Peripheral blood mononuclear cell (primary cell): Measurements from ENCODE around the genes IL22RA2 and OLIG3.

DNA sequence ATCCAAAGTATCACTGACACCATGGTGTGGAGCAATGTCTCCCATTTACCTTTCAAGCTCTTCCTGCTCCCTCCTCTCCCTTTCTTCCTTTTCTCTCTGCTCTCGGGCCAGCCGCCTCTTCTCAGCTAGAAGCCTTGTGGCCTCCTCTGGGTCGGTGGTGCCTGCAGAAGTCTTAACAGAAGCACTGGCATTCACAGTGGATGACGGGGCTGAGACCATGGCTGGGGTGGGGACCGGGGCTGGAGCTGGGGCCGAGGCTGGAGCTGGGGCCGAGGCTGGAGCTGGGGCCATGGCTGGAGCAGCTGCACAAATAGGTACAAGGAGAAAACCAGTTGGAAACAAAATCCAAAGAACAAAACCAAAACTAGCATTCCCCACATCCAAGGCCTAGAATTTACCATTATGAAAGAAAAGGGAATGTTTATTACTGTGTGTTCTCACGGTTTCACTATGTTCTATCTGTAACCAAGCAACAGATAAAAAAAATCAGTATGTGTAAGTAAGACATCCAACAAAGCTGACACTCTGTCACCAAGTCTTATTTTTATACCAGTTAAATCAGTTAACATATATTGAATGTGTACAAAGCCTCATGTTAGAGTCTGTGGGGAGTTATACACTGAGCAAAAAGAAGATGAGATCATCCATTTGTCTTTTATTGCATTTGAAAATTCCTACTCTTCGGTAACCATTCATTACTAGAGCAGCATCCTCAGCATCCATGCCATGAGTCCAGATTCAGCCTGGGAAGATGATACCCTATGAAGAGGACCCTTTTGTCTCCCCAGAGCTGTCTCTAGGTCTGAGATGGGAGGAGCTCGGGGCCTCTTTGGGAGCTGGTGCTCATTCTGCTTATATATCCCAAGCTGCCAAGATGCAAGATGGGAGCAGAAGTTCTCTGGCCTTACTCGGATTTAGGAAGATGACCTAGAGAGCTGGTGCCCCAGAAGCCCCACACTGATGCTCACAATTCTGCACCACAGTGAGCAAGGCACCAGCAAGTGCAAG is 73.1 kb upstream of the BCLAF1 start:
- PRO-cap, 8 experiments = no peak in any of the 8 experiments

DNA sequence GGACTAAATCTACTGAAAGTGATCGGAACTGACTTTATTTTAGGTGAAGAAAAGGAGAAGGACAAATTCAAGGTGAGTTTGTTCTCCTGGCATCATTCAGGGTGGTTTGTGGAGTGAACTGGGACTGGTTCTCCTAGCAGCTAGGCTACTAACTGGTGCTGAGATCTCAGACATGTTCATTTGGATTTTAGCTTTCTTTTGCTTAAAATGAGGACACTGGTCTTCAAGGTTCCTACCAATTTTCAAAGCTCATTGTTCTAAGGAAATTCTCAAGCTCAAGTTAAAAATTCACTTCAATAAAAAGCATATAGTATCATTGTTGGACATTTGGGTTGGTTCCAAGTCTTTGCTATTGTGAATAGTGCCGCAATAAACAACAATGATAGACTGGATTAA is 101.1 kb upstream of the BCLAF1 start:
- PRO-cap, 8 experiments = no peak in any of the 8 experiments

DNA sequence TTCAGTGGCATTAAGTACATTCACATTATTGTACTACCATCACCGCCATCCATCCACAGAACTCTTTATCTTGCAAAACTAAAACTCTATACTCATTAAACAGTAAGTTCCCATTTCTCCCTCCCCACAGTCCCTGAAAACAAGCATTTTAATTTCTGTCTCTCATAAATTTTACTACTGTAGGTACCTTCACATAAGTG is 30.7 kb upstream of the MAP7 start:
- PRO-cap, 8 experiments = peak in 1 of 8 experiments; most common minus-strand start position 64 of the sequence (in 1)

- PRO-cap, 8 experiments = no peak in any of the 8 experiments
Observed at GRCh38 chr6:136610120-136610633, 60.0 kb upstream of the MAP7 start.

DNA sequence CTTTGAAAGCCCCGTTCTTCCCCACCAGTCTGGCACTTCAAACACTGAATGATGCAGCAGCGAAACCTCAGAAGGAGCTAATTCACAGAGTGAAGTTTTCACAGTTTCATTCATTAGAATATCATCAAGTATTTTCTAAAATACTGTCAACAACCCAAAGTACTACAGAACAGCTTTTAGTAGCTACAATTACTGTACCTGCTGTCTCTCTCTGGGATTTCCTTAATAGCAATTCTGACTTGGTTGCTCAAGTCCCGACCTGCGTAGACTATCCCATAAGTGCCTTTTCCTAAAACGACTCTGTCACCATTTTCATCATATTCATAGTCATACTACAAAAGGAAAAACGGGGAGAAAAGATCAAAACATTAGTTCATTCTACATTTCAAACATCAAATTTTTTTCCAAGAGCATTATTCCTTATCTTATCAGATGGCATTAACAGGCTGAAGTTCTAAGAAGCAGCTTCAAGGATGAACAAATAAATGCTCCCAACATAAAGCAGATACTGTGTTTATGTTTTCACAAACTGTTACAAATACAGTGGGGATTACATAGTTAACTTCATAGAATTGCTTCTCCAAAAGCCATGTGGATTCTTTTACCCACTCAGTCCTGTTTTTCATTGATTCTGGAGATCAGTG is 72.5 kb upstream of the MAP7 start:
- PRO-cap, 8 experiments = no peak in any of the 8 experiments

GRCh38 chr6:136700852-136701284 is 91.4 kb downstream of the MAP3K5 start:
- PRO-cap, 8 experiments = no peak in any of the 8 experiments

DNA sequence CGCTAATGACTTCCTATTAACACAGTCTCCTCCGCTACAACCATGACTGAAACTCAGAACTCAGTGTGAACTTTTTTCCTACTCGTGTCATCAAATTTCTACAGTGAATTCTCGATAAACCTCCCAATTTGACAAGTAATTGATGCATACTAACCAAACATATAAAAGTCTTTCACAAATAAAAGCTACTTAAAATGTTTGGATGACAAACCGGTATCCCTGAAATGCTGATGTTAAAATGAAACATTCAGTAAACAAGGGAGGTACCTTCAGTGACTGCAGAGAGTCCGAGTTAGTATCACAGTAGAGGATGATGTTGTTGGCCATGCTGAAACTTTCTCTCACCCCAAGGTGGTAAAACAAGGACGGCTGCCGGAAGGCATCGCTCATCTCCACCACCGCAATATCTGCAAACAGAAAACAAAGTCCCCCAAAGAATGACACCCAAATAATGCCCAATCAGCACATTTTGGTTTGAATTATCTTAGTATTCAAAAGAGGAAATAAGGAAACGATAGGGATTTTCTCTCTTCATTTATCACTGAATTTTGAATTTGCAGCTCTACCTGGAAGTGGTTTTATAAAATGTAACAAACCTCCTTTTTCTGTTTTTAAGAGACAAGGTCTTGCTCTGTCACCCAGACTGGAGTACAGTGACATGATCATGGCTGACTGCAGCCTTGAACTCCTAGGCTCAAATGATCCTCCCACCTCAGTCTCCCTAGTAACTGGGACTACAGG is 71.9 kb downstream of the MAP3K5 start:
- PRO-cap, 8 experiments = no peak in any of the 8 experiments

DNA sequence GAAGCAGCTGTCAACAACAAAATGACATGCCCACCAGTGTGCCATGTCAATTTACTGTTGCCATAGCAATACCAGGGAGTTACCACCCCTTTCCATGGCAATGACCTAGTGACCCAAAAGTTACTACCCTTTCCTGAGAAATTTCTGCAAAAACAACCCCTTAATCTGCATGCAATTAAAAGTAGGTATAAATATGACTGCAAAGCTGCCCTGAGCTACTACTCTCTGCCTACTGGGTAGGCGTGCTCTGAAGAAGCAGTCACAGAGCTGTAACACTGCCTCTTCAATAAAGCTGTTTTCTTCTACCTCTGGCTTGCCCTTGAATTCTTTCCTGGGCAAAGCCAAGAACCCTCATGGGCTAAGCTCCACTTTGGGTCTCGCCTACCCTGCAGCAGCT is 20.9 kb downstream of the MAP3K5 start:
- PRO-cap, 8 experiments = no peak in any of the 8 experiments

DNA sequence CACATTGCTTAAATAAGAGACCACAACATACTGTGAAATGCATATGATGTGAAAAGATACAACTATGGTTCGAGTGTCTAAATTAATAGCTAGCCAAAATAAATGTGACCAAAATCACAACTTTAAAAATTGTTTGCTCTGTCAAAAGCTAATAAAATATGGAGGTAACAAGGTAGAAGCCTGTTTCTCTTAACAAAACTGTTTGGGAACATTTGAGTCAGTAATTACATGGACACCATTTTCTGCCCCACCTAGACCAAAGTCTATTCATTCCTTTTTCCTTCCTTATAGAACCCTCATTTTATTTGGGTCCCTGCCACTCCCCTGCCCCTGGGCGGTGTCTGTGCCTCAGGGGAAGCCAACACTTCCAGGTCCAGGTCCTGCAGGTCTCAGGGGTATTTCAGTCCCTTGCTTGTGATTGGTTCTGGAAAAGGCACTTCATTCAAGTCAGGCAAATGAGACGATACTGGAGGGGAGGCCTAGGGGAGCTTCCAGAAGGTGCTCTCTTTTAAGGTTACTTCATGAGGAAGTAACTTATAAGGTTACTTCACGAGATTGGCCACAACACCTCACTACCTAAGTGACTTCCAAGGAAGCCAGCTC is 42.2 kb downstream of the SLC35D3 start:
- PRO-cap, 8 experiments = no peak in any of the 8 experiments

DNA sequence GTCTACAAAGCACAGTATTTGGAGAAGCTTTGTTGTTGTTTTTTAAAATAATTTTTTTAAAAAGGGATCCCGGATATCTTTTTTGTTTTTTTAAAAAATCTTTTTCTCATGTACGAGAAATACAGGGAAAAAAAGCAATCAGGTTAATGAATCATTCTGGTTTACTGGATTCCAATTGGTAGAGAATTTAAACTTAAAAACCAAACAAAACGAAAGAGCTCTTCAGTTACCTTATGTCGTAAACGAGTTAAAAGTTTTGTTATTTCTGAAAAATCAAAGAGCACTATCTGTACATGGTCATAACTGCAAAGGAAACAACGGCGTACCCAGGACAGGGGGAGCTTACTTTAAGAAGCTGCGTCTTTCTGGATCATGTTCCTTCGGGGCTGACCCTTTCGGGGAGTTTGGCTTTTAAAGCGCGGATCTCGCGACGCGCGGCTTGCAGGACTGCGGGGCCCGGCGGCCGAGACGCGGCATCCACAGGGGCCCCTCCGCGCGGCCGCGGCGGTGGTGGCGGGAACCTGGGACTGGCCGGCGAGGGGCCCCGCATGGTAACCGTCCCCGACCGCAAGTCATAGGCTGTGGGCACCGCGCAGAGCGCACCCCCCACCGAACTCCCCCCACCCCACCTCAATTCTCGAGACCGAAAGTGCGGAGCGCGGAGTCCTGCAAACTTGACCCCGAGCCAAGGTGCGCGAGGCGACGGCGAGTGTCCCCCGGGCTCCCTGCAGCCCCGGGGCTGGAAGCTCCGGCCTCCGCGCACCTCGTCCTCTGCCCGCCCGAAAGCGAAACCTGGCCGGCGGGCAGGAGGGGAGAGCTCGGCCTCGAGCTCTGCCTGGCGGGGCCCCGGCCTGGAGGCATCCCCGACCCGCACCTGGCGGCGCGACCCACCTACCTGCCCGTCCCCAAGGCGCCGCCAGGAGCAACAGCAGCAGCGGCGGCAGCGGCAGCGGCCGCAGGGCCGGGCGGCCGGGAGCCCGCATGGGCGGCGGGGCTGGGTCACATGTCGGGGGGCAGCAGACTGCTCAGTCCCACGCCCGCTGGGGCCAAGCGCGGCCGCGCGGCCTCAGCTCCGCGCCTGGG is 678 bp downstream of the IL20RA start:
- PRO-cap, 8 experiments = no peak in any of the 8 experiments

DNA sequence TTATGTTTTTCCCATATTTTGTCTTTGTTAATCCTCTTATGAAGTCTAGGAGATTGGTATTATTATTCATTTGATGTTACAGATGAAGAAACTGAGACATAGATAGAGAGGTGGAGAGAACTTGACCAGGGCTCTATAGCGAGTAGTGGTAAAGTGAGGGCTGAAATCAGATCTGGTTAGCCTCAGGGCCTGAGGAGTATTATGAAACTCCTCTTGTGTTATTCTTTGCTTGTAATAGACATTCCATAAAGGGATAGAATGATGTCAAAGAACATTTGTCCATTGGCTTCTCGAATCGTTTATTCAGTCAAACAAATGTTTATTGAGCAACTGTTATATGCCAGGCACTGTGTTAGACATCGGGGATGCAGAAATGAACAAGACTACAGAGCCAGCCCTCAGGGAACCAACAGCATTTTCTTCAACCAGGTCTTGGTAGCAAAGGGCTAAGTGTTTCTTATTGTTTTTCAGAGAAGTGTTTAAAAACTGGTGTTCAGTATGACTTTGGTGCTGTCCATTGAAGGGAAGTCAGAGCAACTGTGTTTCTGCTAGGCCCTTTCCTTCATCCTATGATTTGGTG is at the start of gene IL22RA2:
Gene IL22RA2, minus strand, starts transcription at position 154 of the 580 bp plus-strand sequence.
- PRO-cap, 8 experiments = no peak in any of the 8 experiments

DNA sequence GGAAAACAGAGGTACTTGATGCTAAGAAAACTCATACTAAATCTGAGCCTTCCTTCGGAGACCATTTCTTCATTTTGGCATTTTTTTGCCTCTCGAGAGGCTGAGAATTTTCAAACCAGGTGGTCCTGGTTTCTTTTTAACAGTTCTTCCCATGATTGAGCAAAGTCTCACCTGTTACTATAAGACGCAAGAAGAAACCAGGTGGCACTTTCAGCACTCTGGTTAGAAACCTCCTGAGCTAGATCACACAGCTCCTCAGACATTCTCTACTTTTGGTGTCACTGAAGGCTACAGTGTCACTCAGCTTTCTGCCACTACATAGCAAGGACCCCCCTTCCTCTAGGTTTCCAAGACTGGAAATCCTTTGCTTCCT is 7.3 kb downstream of the IFNGR1 start:
- PRO-cap, 8 experiments = peak in 5 of 8 experiments; most common minus-strand start position 263 of the sequence (in 3)

DNA sequence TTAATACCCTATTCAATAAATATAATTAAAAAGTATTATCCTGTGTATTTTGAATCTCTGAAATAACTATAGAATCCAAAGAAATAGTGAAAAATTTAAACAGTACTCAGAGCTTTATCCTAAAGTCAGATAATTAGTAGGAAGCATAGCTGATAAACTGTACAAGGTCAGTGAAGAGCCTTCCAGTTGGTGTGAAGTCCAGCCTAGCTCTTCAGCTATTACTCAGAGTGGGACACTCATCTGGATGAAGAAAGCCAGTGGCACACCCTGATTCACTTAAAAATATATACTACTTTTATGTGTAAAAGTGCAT is 3.1 kb downstream of the IFNGR1 start:
- PRO-cap, 8 experiments = no peak in any of the 8 experiments

DNA sequence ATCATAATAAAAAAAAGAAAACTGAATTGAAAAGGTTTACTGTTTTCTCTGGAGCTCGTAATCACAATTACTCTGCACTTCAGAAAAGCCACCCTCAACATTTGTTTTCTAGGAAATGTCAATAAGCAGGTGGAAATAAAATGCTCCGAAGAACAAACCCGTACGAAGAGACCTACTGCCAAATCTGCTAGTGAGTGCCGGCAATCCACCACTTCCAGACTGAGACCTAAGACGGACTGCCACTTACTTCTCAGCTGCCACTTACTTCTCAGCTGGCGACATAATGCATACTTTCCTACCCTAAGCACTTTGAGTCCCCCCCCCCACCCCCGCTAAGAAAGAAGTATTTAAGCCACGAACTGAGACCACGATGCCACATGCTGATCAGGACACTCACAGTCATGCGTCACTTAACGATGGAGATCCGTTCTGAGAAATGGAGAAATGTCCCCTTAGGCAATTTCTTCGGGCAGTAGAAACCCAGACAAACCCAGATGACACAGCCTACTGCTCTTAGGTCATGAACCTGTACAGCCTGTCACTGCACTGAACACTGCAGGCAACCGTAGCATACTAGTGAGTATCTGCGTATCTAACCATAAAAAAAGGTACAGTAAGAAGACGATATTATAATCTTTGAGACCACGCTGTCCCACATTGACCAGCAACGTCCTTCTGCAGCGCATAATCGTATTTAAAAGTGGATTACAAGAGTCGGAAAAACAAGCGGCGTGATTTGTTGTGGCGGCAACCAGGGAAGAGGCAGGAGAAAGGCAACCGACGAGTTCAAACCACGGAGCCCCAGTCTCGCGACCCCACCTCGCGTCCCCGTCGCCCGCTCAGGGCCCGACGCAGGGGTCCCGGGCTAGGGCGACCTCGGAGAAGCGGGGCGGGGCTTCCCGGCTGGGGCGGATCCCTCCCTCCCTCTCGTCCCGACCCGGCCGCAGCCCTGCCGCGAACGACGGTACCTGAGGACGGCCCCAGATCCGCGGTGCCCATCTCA is 609 bp downstream of the IFNGR1 start:
- PRO-cap, 8 experiments = peak in 8 of 8 experiments; most common plus-strand start position 376 of the sequence (in 8); most common minus-strand start position 218 of the sequence (in 4)

GRCh38 chr6:137341563-137342184 is 122.5 kb upstream of the IFNGR1 start:
- PRO-cap, 8 experiments = no peak in any of the 8 experiments

DNA sequence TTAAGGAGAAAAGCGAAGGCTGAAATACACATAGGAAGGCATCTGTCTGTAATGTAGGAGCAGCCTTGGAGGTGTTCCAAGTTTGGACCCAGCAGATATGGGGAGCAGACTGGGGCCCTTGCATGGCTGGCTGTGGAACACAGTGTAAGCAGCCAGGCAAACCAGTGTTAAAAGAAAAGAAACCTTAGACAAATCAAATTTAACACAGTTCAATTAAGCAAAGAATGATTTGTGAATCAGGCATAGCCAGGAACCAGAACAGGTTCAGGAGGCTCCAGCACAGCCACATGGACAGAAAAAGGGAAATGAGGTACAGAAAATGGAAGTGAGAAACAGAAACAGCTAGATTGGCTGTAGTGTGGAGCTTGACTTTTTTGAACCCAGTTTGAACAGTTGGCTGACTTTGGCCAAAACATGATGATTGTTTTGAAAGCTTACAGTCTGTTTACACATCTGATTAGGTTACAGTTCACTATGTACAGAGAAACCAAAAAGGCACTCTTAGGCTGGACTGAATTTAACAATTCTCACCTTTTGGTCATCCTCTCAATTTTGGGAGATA is 123.5 kb downstream of the OLIG3 start:
- PRO-cap, 8 experiments = no peak in any of the 8 experiments

- PRO-cap, 8 experiments = no peak in any of the 8 experiments
Observed at GRCh38 chr6:137378054-137378315, 116.2 kb downstream of the OLIG3 start.

GRCh38 chr6:137494218-137494482 is at the start of gene OLIG3:
Gene OLIG3 (minus strand): TSS chr6:137494394.
- PRO-cap, 8 experiments = no peak in any of the 8 experiments

DNA sequence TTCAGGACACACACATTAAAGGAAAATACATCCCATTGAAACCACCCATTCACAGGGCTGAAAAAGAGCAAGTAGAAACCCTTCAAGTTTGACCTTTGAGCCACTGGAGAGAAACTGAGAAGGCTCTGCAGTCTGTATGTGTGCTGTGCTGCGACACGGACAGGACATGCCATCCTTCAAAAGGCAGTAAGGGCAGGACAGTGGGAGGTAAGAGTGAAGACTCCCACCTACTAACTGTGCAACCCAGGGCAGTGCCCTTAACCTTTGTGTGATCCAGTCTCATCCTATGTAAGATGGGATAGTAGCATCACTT is 153.5 kb upstream of the OLIG3 start:
- PRO-cap, 8 experiments = no peak in any of the 8 experiments

DNA sequence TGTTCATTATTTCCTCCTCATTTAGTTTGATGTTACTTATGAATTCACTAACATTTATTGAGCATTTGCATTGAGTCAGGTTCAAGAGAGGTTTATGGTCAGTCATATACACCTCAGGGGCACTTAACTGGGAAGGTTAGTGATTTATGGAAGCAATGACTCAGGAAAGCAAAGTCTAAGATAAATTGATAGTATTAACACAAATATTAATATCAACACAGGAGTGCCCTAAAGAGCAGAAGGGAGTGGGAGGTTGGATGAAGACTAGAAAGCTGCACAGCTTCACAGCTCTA is 177.0 kb upstream of the TNFAIP3 start:
- PRO-cap, 8 experiments = no peak in any of the 8 experiments